Vagina (tissue), 1 donor: ENCODE measurements around a stretch of chr6.

DNA sequence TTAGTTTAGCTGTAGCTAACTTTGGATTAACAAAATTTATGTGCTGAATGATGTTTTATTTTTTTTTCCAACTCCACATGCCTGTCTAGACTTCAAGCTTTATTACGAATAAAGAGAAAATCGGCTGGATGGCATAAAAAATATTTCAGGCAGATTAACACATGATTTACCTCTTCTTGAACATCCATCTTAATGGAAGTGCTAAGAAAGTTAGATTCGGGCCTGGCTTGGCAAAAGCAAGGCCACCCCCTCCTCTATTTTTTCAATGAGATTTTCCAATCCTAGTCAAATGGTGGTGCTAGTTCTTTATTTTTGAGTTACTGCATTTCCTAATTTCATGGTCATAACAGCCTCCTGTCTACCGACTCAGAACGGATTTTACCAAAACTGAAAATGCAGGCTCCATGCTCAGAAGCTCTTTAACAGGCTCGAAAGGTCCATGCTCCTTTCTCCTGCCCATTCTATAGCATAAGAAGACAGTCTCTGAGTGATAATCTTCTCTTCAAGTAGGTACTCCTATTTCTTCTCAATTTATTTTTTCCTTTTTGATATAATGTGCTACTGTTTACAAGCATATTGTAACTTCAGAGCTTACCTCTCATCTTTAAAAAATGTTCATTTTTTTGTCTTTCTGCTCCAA lies 117.2 kb upstream of the ESR1 start:
- PRO-cap = unidirectional peak, plus-strand start at position 384 of the sequence; unidirectional peak, plus-strand start at position 411 of the sequence
- RAMPAGE, long total RNA = start-site peak on the plus strand centred at position 373 of the sequence, 66 bp wide, 53 reads

DNA sequence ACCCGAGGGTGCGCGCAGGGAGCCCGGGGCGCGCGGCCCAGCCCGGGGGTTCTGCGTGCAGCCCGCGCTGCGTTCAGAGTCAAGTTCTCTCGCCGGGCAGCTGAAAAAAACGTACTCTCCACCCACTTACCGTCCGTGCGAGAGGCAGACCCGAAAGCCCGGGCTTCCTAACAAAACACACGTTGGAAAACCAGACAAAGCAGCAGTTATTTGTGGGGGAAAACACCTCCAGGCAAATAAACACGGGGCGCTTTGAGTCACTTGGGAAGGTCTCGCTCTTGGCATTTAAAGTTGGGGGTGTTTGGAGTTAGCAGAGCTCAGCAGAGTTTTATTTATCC lies 963 bp downstream of the ESR1 start:
- PRO-cap = unidirectional peak, minus-strand start at position 53 of the sequence
- RAMPAGE, long total RNA = no peak

DNA sequence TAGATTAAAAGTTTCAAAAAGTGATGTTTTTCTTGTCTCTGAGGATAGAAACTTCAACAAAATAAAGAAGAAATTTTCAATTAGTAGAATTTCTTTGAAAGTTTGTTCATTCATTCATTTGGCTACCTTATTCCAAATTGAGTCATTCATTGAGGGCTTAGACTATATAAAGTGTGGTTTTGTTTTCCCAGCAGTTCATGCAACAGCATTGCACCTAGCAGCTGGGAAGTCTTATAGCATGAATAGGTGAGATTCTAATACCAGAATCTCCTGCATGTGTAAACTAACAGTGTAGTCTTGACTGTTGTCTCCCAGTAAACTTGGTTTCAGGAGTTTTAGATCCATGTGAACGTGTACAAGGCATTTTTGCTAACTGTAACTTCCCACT lies 7.1 kb downstream of the ESR1 start:
- PRO-cap = no peak
- RAMPAGE, long total RNA = no peak

- PRO-cap = no peak
- RAMPAGE, long total RNA = no peak
Observed at GRCh38 chr6:152096807-152097321, 289.4 kb downstream of the ESR1 start.

DNA sequence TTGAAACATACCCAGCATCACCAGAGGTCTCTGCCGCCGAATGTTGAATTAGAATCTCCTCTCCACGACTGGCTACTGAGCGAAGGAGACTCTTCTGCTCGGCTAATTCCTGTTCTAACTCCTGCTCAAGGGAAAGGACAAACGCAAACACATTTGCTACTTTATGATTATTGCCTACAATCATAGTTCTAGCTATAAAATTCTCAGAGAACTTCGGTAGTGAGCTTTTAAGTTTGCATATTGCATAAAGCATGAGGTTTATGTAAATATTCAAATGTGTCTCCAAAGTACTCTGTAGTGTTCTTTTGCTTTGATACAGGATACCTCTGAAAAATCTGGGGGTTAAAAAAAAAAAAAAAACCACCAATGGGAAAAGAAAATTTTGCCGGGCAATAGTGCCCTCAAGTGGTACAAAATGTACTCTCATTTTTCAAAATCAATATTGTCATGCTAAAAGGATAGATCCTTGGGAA lies 369.1 kb downstream of the SYNE1 start:
- PRO-cap = no peak
- RAMPAGE, long total RNA = no peak

DNA sequence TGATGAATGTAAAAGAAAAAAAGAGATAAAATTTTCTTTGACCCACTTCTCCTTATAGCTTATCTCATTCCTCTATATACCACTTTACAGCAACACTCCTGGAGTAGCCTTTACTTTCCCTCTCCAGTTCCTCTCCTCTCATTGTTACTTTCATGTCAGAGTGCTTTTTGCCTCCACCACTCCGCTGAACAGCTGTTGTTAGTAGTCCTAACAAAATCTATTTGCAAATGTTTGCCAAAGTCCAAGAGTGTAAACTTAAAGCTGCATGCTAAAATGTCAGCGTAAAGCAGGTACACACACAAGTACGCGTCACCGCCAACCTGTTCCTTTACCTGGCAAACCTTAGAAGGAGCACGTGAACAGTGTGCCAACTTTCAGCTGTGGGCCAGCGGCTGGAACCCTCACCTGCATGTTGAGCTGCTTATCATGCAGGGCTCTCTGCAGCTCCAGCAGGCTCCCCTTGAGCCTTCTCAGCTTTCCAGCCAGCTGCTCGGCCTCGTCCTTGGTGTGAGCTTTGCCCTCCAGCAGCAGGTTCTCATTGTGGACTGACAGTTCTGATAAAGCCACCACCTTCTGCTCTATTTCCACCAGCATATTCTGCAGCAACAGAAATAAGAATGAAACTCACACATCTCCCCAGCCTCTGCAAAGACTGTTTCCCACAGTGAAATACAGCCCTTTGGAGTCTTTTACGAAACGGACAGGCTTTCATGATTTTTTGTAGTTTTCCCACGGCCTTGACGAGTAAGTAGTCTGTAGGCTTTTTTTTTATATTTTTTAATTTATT lies 359.3 kb downstream of the SYNE1 start:
- PRO-cap = no peak
- RAMPAGE, long total RNA = start-site peak on the minus strand centred at position 535 of the sequence, 31 bp wide, 25 reads

DNA sequence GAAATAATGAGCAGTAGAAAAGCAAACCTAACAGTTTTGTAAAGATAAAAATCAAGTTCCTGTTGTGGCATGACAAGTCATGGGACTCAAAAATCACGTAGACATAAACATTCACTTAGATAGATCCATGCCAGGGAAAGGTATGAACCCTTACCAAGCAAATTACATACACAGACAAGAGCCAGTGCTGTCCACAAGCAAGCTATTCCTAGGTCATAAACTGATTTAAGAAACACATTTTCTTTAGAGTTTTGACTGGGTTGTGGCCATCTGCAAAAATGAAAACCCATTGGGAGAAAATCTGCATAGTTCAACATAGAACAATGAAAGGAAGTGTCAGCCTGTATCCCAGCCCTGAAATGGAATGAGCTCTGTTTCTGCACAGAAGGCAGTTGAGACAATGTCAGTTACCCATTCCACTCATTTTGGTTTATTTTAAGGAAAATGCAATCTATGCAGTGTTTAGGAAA lies 2.1 kb upstream of the MYCT1 start:
- PRO-cap = no peak
- RAMPAGE, long total RNA = no peak

DNA sequence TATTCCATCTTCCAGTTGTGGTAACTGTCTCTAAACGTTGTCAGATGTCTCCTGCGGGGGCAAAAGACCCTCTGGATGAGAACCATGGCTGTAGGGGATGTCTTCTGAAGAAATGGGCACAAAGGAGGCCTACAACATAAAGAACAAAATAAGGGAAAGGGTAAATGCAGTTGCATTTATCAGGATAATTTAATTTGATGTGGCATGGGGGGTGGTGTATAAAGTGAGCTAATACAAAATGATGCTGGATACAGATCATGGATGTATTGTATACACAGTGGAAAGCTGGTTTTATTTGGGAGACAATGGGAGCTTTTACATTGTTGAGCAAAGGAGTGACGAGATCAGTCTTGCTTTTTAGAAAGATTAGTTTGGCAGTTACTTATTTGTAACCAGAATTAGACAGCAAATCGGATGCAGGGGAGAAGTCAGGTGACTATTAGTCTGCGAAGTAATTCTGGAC lies 4.3 kb upstream of the FBXO5 start:
- PRO-cap = no peak
- RAMPAGE, long total RNA = no peak

DNA sequence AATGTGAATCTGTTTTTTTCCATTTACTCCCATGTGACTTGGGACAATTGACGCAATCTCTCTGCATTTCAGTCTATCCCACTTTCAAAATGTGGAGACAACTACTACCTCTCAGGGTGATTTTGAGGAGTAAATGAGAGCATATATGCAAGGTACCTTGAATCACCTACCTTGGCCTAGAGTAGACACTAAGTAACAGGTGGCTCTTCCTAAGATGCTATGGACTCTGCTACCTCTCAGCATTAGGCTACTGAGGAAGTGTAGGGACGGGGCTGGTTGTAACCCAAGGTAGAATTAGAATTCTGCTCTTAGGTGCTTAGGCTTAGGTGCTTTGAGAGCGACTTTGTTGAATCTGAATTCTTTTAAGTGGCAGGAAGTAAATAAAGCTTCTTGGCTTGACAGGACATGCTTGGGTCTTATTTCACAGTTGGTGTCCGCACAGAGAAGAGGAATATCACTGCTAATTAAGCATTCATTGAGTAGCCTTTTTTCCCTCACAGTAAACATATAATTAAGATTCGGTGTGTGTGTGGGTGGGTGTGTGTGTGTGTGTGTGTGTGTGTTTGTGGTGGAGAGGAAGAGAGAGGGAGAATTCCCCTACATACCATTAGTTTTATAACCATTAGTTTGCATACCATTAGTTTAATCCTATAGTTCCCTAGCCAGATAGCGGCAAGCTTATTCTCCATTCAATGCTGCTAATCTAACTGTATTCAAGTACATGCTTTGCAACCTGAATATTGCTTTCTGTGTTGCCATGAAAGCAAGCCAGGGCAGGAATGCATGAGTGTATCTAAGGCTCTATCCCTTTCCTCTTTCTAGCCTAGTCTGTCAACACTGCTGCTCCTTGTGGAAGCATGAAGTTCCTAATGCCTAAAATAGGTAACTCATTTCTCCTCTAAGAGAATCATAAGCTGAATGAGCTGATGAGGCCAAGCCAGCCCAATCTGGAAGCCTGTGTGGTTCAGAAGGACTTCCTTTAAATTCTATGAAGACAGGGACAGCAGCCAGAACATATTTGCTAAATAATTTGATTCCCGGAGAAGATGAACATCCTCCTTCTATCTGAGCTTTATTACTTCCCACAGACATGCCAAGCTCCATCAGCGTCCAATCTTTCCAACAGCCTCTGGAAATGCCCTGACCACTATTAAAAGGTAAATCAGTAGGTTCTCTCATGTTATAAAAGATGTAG lies 112.4 kb downstream of the IPCEF1 start:
- PRO-cap = no peak
- RAMPAGE, long total RNA = no peak

- PRO-cap = no peak
- RAMPAGE, long total RNA = no peak
Observed at GRCh38 chr6:154526852-154527497, 16.5 kb upstream of the CNKSR3 start.

DNA sequence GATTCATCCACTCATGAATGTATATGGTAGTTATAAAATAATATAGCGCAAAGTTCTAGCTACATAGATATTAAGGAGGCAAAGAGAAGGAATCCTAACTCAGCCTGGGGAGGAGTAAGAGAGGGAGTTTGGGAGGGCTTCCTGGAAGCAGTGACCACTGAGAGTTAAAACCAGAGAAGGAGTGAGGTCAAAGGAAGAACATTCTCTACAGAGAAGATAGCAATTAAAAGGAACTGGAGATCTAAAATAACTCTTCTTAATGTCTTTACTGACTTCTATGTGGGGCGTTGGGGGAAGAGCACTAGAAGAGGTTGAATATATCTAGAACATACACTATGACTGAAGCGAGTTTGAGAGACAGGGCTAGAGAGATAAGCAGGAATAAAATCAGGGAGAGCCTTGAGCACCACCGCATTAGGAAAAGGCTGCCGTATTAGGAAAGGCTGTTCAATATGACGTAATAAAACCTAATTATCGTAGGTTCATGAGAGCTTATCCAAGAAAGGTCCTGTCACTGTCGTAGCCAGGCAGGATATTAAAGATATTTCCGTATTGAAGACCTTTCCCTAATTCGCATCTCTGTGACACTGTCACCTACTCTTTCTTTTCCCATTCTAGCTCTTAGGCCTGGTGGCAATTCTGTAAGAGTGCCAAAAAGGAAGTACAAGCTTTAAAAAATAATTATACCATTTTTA lies 81.9 kb upstream of the CNKSR3 start:
- PRO-cap = no peak
- RAMPAGE, long total RNA = no peak

- PRO-cap = no peak
- RAMPAGE, long total RNA = no peak
Observed at GRCh38 chr6:154606150-154606957, 95.9 kb upstream of the CNKSR3 start.

DNA sequence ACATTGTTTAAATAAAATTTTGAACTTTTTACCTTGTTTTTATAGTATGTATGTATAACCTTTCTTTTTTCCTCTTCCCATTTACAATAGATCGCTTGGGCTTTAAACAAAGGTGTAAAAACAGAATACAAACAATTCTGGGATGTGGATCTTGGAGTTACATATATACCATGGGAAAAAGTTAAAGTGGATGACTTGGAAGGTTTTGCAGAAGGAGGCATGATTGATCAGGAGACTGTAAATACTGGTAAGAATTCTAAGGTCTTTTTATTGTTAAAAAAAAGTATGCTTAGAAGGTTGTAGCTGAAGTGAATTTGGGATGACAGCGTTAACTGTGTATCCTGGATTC lies 86.8 kb downstream of the SCAF8 start:
- PRO-cap = no peak
- RAMPAGE, long total RNA = start-site peak on the plus strand centred at position 262 of the sequence, 506 bp wide, 46 reads

- PRO-cap = no peak
- RAMPAGE, long total RNA = no peak
Observed at GRCh38 chr6:155078502-155078920, 83.4 kb downstream of the TIAM2 start.

DNA sequence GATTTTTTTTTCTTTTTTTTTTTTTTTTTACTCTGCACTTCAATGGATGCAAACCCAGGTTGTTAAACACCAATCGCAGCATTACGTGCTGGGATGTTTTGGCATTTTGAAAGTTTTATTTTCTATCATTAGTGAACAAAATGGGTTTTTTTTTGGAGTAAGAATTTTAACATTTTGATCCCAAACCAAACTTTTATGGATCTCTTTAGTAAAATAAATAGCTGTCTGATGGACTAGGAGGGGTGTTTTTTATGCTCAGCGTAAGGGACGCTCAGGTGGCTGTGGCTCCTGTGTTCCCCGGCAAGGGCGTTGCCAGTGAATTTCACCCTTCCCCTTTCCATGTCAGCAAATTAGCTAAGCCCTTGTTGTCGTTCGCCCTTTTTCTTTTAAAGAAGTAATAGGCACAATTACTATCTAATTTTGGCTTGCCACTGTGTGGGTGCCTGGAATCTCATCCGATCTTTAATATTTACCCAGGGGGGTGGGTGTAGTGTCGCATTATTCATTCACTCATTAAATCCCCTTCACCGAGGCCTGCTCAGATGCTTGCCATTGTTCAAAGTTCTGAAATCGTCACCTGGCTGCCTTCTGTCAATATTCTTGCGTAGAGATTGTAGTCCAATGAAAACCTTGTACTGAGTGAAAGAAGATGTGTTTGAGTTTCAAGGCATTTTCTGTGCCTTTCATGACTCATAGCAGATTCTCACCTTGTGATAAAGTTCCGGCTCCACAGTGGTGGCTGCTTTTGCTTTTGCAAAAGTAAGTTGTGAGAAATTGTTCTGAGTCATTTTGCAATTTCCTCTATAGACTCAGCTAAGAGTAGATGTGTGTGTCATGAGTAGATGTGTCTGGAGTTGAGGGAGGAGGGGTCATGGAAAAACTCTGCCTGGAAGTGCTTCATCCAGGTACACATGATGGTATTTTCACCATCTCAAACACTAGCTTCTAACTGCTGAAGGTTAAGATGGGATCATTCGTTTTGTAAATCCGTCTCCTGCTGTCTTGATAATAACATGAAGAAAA lies 40.0 kb upstream of the CLDN20 start:
- PRO-cap = no peak
- RAMPAGE, long total RNA = no peak

DNA sequence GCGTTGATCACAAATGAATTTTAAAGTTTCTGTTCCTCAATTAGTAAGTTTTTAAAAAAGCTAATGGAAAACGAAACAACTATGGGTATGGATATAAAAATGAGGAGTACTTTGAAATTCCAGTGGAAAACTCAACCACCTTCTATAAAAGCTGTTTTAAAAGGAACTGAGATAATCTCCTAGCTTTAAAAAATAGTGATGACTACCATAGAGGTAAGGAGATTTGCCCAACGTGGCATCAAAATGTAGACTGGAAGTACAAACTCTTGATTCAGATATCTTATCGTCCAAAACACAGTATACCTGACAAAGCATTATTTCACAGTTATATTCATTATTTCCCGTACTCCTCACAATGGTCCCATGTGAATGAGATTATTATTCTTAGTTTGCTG lies 1.1 kb upstream of the TFB1M start:
- PRO-cap = no peak
- RAMPAGE, long total RNA = no peak

DNA sequence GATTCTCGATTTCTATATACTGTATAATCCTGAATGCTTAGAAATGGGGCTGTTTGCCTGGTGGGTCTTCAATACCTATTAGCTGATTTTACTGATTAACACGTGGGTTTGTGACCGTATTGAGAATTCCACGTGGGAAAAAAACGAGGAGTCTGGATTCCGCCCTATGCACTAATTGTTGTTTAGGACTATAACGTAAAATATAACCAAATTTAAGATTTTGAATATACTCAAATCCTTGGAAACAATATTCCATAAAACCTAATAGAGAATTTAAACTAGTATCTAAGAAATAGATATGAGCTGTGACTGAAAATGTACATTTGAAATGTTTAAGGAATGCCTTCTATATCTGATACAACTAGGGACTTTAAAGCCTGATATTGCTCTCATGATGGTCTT lies 93.5 kb upstream of the NOX3 start:
- PRO-cap = no peak
- RAMPAGE, long total RNA = no peak

GRCh38 chr6:156395210-156395909 lies 381.8 kb upstream of the ARID1B start:
- PRO-cap = no peak
- RAMPAGE, long total RNA = no peak

- PRO-cap = no peak
- RAMPAGE, long total RNA = no peak
Observed at GRCh38 chr6:156395923-156396564, 381.1 kb upstream of the ARID1B start.

DNA sequence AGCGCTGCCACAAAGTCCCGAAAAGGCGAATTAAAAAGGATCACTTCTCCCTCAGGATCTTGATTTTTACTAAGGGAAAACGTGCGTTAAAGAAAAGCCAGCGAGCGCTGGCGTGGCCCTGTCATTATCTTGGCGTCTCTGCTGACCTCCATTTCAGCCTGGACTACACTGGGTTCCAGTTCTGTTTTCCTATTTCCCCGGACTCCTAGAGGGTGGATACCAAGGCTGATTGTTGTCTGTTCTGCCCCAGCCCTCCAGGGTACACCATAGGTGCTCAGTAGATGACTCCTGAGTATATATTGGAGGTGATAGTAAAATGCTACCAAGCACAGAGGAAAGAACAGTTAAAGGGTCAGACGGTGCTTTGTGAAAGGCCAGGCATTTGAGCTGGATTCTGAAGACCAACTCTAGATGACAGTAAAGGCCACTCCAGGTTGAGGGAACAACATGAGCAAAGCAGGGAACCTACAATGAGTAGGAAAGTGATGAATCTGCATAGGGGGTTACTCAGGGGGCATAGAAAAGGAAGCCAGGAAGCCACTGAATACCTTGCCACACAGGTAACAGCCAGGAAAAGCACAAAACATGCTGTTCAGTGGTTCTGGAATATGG lies 89.1 kb upstream of the ARID1B start:
- PRO-cap = no peak
- RAMPAGE, long total RNA = no peak